ENCODE measurements around the genes SEMA3B, HYAL3 and CYB561D2.

DNA sequence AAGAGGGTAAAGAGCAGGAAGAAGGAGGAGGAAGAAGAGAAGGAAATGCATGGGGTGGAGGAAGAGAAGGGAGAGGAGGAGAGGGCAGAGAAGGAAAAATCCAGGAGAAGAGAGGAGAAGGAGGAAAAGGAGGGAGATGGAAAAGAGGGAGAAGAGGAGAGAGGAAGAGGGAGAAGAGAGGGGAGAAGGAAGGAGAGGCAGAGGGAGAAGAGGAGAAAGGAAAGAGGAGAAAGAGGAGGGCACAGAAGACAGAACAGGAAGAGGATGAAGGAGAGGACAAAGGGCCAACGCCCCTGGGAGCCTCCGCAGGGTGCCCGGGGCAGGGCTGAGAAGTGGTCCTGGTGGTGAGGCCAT is 1.3 kb upstream of the SEMA3F start:
- RRBS: no CpG with 5 or more reads among the region's 3 CpGs

GRCh38 chr3:50164088-50164629 is 9.0 kb downstream of the SEMA3F start:
- RRBS: no CpG with 5 or more reads among the region's 7 CpGs

- RRBS: no CpG with 5 or more reads among the region's 40 CpGs
Observed at GRCh38 chr3:50194631-50195293, 3.4 kb downstream of the GNAT1 start.

DNA sequence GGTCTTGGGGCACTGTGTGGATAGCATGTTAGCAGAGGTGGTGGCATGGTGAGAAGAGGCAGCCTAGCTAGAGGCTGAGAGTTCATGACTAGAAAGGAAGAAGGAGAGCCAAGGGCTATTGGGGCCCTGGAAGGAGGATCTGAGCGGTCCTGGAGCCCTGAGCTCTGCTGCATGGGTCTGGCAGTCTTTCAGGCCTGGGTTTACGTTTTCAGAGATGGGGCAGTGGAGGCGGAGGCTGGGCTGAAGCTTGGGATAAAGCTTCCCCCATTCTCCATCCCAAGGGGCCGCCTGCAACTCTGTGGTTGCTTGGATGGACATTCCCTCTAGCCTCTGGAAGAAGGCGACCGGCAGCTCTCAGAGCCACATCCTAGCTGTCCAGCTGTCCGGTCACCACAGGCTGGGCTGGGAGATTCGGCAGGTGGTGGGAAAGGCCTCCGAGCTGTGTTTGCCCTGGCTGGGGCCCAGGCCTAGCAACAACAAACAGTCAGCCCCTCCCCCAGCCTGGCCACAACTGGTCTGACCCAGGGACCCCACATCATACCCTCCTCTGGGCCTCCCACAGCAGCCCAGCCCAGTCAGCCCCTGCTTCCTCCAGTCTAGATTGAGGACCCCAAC is 1.9 kb upstream of the SLC38A3 start:
- RRBS: 50% methylated on average over 1 of the region's 9 CpGs

- RRBS: no CpG with 5 or more reads among the region's 3 CpGs
Observed at GRCh38 chr3:50211195-50211546, 6.1 kb downstream of the SLC38A3 start.

DNA sequence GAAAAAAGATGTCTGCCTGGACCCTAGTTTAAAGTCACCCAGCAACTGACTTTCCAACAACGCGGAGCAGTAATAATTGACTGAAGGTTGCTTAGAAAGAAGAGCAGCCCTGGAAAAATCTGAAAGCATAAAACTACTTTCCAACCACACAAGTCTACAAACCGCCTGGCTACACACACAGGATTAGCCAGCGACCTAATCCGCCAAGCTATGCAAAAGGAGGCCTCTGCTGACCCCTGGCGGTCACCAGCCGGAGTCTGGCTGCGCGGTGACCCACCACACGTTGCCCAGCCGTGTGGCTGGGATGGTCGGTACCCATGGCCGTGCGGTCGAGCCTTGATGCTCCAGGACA is 10.0 kb upstream of the GNAI2 start:
- RRBS: no CpG with 5 or more reads among the region's 15 CpGs

- RRBS: no CpG with 5 or more reads among the region's 16 CpGs
Observed at GRCh38 chr3:50245265-50245782, 9.3 kb downstream of the GNAI2 start.

DNA sequence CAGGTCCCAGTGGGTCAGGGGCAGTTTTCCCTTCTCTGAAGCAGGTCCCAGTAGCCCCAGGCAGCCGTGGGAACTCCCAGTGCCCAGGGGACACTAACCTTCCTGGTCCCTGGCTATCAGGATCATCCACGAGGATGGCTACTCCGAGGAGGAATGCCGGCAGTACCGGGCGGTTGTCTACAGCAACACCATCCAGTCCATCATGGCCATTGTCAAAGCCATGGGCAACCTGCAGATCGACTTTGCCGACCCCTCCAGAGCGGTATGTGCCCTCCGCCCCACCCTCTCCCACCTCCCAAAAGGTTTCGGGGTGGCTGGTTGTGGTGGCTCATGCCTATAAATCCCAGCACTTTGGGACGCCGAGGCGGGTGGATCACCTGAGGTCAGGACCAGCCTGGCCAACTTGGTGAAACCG is 16.3 kb downstream of the GNAI2 start:
- RRBS: no CpG with 5 or more reads among the region's 15 CpGs

DNA sequence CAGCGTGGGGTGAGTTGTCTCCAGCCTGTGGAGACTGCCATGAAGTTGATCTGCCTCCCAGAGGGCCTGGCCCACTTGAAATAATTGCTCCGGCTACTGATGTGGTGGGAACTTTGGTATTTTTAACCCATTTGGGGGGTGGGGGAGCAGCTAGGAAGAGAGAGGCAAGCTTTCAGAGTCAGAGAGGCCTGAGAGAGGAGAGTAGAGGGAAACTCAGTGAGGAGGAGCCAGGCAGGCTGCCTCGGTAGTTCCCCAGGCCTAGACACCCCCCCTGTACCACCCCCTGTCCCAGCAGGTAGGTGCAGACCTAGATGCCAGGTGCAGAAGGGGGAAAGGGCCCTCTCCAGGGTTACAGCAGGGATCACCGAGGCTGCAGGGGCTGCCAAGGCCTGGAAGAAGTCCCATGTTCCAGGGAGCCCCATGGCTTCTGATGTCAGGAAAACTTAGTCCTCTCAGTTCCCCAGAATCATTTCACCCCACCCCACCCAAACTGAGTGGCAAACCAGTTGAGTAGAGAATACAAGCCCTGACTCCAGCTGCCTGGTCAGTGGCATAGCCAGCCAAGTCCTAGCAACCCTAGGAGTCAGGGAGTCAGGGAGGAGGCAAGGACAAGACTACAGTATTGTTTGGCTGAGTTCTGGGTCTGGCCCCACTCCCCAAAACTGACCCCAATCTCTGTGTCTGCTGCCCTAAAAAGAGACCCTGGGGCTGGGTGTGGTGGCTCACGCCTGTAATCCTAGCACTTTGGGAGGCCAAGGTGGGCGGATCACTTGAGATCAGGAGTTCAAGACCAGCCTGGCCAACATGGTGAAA is 7.4 kb upstream of the SEMA3B start:
- RRBS: no CpG with 5 or more reads among the region's 6 CpGs

GRCh38 chr3:50266436-50267122 is 2.4 kb upstream of the SEMA3B start:
- RRBS: no CpG with 5 or more reads among the region's 8 CpGs

- RRBS: no CpG with 5 or more reads among the region's 22 CpGs
Observed at GRCh38 chr3:50268589-50269422, at the start of gene SEMA3B. TSS of gene SEMA3B (plus strand) at chr3:50269147.

DNA sequence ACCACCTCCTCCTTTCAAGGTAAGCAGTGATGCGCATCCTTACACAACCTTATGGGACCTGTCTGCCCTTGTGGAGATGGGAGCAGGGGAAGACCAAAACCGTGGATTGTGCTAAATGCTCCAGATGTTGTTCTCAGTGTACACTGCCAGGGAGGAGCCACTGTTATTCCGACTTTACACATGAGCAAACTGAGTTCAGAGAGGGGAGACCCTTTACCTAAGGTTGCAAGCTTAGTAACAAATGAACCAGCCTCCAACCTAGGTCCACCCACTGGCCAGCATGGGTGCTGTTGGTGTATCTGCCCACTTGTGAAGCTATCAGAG is 640 bp upstream of the LSMEM2 start:
- RRBS: no CpG with 5 or more reads among the region's 3 CpGs

DNA sequence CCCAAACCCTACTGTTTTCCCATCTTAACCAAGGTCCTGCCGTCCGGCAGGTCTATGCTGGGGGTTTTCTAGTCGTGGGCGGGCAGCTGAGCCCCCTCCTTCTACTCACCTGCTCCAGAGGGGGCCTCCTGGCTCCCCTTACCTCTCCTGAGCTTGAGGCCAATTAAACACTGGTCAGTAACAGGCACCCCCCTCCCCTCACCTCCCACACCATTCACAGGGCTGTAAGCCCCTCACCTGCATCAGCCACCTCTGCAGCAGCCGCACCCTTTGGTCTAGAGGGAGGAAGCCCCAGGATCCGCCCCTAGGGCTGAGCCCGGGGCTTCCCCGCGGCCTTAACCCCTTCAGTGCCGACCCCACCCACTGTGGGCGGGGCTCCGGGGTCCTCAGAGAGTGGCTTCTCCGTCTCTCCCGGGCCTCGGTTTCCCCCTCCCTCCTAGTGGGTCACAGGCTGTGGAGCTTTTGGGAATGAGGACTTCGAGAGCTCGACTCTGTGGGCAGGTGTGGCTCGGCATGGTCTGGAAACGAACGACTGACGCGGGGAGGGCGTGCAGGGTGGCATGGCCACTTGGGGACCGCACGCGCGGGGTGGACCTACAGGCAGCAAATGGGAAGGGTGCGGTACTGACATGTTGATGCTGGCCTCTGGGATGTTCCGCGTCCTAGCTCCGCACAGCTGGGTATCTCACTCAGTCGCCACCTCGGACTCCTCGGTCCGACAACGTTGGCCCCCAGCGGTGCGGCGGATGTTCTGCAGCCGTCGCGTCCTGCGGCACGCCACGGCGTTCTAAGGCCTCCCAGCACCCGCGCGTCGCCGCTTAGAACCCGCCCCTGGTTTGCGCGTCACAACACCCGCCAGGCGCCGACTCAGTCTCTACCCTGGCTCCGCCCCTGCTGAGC is at the start of gene HYAL3:
TSS of gene HYAL3 (minus strand) at position 822 of the 900 bp plus-strand sequence.
- RRBS: 2% methylated on average over 6 of the region's 58 CpGs

GRCh38 chr3:50350546-50351457 is at the start of gene CYB561D2:
TSS of gene CYB561D2 (plus strand) at chr3:50350862.
- RRBS: 2% methylated on average over 16 of the region's 67 CpGs

- RRBS: no CpG with 5 or more reads among the region's 18 CpGs
Observed at GRCh38 chr3:50382136-50382919, 23.0 kb upstream of the TMEM115 start.

DNA sequence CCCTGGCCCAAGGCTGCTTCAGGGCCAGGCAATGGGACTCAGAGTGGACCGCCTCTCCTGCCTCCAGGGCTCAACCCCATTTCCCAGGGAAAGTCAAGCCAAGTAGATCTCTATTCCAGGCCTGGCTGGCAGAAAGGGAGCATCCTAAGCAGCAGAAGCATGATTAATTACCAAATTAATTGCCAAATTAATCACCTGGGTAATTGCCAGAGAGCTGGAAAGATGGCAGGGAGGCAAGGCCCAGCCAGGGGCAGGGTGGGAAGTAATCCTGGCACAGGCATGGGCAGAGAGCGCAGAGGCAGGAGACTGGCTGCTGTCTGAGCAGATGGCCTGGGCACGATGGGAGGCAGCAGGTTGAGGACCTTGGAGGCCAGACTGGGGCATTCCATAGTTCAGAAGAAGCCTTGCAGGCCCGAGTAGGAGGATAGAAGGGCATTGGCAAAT is 20.5 kb downstream of the C3orf18 start:
- RRBS: no CpG with 5 or more reads among the region's 4 CpGs

DNA sequence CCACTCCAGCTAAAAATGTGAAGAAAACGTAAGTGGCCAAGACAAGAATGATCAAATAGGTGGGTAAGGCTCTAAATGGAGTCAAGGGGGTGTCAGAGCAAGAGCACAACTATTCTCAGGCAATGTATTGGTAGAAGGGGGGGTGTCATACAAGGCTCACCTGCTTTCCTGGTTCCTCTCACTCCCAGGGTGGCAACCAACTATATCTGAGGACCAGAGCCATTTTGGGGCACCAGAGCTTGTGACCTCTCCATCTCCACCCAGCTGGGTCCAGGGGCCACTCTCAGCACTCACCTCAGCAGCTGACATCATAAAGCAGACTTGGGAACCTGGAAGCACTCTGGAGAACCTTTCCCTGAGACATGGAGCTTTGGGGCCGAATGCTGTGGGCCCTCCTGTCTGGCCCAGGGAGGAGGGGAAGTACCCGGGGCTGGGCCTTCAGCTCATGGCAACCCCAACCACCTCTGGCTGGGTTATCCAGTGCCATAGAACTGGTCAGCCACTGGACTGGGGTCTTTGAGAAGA is 1.5 kb downstream of the HEMK1 start:
- RRBS: 100% methylated on average over 1 of the region's 3 CpGs

- RRBS: no CpG with 5 or more reads among the region's 9 CpGs
Observed at GRCh38 chr3:50610191-50611236, 1.1 kb downstream of the CISH start.

- RRBS: no CpG with 5 or more reads among the region's 3 CpGs
Observed at GRCh38 chr3:50638320-50638636, 21.3 kb downstream of the MAPKAPK3 start.

DNA sequence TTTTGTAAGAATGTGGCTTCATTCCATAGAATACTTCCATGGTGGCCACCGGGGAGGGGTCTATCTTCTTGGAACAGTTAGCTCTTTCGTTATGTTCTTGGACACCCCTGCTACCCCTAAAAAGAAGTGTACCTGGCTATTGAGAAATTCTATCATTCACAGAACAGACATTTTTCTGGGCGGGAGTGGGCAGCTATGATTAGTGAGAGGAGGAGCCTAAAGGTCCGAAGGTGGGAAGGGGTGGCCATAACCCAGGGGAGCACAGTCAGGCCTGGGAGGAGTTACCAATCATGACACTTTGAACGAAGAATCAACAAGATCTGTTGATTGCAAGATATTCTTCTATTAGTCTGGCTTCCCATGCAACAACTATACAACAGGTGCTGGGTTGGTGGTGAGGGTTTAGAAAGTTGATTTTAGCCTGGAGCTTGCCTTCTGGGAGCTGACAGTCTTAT is 1.3 kb upstream of the DOCK3 start:
- RRBS: no CpG with 5 or more reads among the region's 5 CpGs

Data from brain (tissue), 1 donor.